Cardiac muscle cell (in vitro differentiated cells and primary cell): ENCODE measurements around the genes WIPF1 and ATF2.

DNA sequence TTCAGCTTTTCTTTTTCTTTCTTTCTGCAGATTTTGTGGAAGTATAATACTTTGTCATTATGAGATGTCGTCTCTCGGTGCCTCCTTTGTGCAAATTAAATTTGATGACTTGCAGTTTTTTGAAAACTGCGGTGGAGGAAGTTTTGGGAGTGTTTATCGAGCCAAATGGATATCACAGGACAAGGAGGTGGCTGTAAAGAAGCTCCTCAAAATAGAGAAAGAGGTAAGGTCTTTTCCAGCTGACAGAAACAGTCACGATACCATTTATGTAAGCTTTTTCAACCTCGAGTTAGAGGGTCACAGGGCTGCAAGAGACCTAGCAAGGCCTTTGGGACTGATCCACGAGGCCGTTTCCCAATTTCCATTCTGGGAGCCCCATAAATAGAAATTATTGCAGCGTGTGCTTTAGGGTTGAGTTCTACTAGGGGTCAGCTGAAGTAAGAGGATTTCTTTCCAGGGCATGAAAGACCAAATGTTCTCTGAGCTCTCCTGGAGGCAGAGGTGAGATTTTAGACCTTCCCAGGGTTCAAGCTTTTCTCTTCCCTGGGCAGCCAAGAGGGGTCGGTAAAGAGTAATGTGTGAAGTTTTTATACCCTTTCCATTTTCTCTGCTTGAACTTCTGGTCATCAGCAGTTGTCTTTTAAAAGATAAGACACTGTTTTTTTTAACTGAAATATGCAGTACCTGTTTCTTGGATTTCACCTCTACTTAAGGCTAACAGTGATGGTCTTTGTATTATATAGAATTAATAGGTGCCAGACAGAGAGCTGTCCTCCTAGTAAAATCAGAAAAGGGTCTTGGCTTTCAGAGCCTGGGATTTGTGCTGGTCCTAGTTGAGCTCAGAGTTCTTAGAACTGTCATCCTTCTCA, 15.6 kb downstream of the MAP3K20 start:
- RAMPAGE, long total RNA: no peak
- RRBS: no CpG with 5 or more reads among the region's 10 CpGs

DNA sequence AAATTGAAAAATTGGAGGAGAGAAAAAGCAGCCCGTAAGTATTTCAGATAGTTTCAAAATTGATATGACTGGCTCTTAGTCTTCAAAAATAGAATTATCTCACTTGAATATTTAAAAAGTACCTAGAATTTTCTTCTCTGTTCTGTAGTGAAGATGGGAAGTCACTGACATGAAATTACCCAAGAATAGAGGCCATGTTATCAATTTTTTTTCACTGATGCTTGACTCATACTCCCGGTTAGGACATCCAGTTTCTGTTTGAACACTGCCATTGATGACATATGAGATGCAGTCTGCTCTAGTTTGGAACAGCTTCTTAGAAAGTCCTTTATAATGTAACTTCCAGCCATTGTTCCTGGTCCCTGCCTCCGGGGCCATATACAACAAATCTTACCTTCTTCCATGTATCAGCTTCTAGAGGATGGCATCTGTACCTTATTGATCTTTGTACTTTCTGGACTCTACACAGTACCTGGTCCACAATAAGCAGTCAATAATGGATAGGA, 26.1 kb downstream of the MAP3K20 start:
- RAMPAGE, long total RNA: no peak
- RRBS: no CpG with 5 or more reads among the region's 3 CpGs

DNA sequence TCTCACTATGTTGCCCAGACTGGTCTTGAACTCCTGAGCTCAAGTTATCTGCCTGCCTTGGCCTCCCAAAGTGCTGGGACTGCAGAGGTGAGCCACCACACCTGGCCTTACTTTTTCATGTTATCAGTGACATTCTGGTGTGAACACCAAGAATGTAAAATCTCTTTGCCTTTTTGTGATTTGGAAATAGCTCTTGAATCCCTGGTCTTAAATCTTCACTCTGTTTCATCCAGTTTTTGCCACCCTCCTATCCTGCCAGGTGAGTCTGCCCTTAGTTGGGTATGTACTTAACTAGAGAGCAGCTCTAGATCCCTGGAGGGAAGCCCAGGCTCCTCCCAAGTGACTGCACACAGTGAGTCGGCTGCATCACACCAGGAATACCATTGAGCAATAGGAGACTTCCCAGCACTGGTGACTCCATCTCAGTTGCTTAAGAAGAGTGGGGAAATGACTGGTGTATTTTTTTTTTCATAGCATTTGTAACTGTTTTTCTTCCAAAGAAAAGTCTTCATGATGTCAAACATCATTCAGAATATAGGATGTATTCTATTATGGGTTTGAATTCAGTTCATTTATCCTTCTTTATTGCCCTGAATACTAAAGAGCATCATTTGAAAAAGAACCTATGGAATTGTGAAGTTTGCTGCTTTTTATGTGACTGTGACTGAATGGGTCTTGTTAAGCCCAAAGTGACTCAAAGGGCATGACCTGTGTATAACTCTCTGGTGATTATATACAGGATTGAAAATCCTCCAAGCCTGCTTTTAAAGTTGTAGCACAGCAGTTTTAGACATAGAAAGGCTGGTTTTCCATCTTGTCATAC, 84.1 kb downstream of the MAP3K20 start:
- RAMPAGE, long total RNA: no peak
- RRBS: no CpG with 5 or more reads among the region's 1 CpG

DNA sequence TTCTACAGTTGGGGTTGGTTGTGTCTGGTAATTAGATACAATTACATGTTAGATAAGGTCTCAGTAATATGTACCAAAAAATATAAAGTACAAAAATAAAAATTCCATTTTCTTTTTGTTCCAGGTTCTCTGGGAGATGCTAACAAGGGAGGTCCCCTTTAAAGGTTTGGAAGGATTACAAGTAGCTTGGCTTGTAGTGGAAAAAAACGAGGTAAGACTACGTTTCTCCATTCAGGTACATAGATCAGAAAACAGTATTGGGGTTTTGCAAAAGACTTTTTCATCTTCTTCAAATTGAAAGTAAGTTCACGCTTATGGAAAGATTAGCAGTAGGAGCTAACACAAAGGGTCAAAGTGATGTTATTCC, 122.2 kb downstream of the MAP3K20 start:
- RAMPAGE, long total RNA: no peak
- RRBS: no CpG with 5 or more reads among the region's 3 CpGs

- RAMPAGE, long total RNA: no peak
- RRBS: no CpG with 5 or more reads among the region's 36 CpGs
Measured at GRCh38 chr2:173532457-173533546, 178.1 kb downstream of the CDCA7 start.

DNA sequence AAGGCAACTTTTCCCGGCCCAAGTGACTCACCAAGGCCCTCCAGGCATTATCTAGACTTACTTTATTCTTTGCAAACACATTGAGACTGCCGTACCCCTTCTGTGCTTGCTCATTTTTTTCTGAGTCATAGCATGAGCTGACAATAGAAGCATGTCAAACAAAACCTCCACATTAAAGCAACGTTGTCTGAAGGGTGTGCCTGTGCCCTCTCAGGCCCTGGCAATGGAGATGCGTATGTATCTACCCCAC, 298.1 kb downstream of the CDCA7 start:
- RAMPAGE, long total RNA: no peak
- RRBS: no CpG with 5 or more reads among the region's 4 CpGs

GRCh38 chr2:173854889-173855311, 110.3 kb downstream of the SP3 start:
- RAMPAGE, long total RNA: no peak
- RRBS: no CpG with 5 or more reads among the region's 2 CpGs

- RAMPAGE, long total RNA: no peak
- RRBS: no CpG with 5 or more reads among the region's 8 CpGs
Measured at GRCh38 chr2:173867205-173867759, 97.9 kb downstream of the SP3 start.

- RAMPAGE, long total RNA: no peak
- RRBS: no CpG with 5 or more reads among the region's 2 CpGs
Measured at GRCh38 chr2:173918505-173919342, 46.4 kb downstream of the SP3 start.

GRCh38 chr2:173986377-173987301, 21.5 kb upstream of the SP3 start:
- RAMPAGE, long total RNA: no peak
- RRBS: no CpG with 5 or more reads among the region's 6 CpGs

- RAMPAGE, long total RNA: no peak
- RRBS: no CpG with 5 or more reads among the region's 16 CpGs
Measured at GRCh38 chr2:174053295-174054396, 88.5 kb upstream of the SP3 start.

DNA sequence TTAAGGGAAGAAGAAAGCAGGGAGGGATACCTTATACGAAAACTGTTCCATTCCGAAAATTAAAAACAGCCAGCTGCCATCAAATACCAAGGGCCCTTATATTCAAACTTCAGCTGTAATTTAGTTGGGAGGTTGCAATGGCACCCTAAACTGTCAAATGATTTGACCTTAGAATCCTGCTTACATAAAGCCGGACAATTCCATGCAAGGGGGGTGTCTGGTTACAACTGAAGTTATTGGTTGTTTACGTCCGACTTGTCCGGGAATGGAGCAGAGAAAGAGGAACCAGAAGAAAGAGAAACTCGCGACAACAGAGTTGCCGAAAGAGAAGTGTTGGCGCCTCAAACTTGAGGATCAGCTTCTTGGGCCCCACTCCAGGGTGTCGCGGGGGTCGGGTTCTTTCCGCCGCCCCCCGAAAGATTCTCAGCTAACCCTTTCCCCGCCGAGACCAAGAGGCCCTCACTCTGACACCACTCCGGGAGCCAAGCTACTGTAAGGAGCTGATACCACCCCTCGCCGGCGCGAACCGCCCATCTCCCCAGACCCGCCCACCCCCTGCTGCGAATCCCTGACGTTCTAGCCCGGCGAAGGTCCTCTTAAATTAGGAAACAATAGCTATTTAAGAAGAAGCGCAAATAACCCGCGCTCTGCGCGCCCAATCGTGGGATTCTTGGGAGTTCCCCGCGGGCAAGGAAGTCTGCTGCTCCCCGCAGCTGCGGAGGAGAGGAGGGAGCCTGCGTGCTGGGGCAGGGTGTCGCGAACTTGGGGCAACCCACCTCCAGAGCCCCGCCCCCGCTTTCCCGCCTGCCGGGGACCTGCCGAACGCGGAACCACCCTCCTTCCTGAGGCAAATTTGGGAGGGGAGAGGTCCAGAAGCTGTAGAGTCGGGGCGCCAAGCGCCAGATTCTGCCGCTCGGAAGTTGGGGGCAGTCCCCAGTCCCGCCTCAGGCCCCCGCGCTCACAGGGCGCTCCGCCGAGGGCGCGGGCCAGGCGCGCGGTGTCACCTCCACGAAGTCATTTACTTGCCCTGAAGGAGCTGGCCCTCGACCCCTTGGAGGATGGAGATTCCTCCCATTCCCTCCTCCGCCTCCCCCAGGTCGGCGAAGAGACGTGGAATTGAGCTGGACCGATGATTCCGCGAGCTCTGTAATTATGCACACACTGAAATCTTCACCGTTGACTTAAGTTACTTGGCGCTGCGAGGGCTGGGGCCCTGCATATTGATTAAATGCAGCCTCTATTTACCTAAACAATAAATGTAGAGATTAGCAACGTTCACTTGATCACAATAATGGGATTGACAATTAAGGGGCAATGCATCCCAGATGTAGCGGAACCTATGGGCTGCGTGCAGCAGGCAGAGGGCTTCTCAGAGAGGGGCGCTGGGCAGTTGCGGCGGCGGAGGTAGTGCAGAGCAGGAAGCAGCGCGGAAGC, 8.5 kb upstream of the SP9 start:
- RAMPAGE, long total RNA: no peak
- RRBS: 4% methylated on average over 12 of the region's 86 CpGs

DNA sequence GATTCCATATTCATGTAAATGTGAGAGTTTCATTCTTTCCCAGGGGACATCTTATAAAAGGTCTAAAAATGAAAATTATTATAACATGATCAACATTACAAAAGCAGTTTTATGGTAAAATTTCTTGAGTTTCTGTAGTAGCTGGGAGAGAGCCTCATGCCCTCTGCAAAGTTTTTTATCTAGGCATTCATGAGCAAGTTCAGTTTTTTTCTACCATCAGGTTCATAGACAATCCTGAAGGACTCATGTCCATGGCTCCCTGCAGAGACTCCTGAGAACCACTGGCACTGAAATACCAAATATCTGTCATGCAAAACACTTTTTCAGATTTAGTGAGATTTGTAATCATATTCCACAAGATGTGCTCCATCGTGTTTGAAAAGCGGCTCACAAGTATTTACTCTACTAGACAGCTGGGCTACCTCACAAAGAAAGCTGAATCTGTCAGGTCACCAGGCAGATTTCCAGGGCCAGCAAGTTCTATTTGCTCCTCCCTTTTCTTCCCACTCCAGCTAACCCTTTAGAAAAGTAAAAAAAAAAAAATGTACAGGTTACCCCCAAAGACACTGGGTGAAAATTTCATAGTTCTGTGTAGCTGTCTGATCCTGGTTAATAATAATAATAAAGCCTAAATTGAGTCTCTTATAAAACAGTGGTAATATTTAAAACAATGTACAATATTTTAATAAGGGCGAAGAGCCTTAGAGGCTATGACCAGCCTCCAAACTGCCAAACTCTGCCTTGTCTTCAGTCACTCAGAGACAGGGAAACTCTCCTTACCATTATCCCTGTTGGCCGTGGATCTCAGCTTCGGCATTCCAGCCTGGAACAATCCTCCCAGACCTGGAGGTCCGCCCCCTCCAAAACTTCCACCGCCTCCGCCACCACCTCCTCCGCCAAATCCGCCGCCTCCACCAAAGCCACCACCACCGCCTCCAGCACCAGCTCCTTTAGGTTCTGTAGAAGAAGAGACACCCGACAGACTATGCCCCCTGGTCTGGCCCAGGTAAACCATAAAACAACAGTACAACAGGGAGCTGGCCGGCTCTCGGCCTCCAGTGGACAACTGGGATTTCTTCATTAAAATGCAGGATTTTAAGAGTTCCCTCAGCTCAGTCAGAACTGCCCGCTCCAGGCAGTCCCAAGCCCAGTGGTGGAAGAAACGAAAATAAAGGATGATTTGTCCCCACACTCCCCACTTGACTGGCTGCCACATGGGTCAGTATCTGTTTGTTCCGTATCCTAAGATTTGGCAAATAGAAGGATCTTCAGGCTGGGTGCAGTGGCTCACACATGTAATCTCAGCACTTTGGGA, 22.7 kb downstream of the WIPF1 start:
- RAMPAGE, long total RNA: no peak
- RRBS: no CpG with 5 or more reads among the region's 18 CpGs

DNA sequence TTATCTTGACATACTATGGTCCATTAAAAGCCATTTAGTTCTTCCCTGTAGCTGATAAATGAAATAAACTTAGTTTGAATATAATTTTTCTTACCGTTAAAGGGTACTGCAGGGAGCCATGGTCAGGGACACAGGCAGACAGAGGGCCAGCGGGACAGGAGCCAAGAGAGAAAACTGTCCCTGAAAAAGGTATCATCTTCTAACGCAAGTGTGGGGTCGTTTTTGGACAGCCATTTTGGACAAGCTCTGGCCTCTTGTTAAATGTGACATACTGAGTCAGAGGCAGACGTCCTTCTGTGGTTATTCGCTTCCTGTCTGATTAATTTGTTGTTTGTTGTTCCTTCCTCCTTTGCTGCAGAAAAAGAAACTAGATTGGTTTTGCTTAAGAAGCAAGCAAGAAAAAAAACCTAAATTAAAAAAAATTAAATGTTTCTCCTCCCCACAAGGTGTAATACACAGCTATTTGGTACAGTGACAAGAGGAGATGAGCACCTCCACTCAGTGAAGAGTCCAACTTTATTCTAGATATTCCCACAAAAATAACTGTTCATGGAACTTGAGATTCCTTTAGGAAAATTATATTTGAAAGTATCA, at the start of gene WIPF1:
WIPF1 (minus strand) TSS at position 298 of the 594 bp plus-strand sequence.
- RAMPAGE, long total RNA: no peak
- RRBS: no CpG with 5 or more reads among the region's 6 CpGs

- RAMPAGE, long total RNA: no peak
- RRBS: no CpG with 5 or more reads among the region's 3 CpGs
Measured at GRCh38 chr2:174998448-174998681, 6.8 kb downstream of the CHN1 start.

DNA sequence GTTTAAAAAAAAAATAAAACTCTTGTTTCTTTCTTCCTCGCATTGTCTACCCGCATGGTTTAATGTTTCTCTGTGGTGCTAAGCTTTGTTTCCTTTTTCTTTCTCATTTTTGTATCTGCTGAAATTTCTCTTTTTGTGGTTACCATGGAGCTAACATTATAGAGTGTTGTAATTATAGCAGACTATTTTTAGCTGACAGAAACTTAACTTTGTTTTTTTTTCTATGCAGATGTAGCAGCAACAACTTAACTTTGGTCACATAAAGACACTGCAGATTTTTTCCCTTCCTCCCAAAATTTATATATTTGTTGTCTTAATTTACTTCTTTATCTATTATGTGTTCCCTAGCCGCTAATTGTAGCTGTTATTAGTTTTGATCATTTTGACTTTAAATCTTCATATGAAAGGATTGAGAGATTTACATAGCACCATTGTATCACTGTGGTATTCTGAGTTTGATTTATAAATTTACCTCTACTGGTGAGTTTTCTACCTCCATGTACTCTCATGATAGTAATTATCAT, 43.2 kb upstream of the CHN1 start:
- RAMPAGE, long total RNA: no peak
- RRBS: no CpG with 5 or more reads among the region's 3 CpGs

- RAMPAGE, long total RNA: start-site peak on the minus strand at chr2:175168123-175168189, 523 and 815 reads in 2 replicates
- RRBS: no CpG with 5 or more reads among the region's 29 CpGs
Measured at GRCh38 chr2:175168073-175168460, at the start of gene ATF2. Gene ATF2 (minus strand): TSS chr2:175168203.

- RAMPAGE, long total RNA: no peak
- RRBS: no CpG with 5 or more reads among the region's 1 CpG
Measured at GRCh38 chr2:175787971-175788203, 214.2 kb downstream of the LNPK start.

DNA sequence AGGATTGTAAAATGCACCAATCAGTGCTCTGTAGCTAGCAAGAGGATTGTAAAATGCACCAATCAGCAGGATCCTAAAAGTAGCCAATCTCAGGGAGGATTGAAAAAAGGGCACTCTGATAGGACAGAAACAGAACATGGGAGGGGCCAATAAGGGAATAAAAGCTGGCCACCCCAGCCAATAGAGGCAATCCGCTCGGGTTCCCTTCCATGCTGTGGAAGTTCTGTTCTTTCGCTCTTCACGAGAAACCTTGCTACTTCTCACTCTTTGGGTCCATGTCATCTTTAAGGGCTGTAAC, 144.7 kb downstream of the LNPK start:
- RAMPAGE, long total RNA: no peak
- RRBS: no CpG with 5 or more reads among the region's 4 CpGs

GRCh38 chr2:175953149-175953772, 48.8 kb downstream of the LNPK start:
- RAMPAGE, long total RNA: no peak
- RRBS: no CpG with 5 or more reads among the region's 3 CpGs